OCI-LY7 (cell line): ENCODE measurements around the gene GLG1.

DNA sequence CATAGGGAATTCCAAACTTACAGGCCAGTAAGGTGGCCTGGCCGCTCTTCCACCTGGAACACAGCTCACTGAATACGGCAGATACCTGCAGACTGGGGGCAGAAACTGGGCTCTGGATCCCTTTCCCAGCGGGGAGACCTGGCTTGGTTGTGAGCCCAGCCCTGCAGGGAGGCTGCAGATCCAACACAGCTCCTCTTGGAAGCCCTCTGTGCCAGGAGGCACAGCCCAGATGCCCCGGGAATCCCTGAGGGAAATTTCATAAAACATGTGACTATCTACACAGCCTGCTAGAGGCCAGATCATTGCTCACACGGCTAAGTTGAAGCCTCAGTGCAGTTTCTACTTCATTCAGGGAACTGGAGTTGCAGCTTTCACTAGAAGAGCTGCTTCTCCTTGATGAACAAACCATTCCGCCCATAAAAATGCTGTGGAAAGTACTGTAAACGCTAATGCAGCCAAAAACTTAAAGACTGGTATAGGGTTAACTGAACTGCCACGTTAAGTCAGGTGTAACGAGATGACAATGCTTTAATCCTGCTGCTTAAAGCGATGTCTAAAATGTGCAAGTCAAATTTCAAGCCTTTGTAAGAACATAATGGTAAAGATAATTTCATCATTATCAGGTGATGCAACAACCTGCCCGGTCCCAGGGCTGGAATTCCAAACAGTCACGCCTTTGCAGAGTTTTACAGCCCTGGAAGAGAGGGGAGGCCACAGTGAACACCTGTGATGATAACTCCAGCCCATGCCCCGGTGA, 172.6 kb downstream of the ZFHX3 start:
- PRO-cap, result no peak
- RAMPAGE, long total RNA, result no peak

- PRO-cap, result no peak
- RAMPAGE, long total RNA, result no peak
Observed at GRCh38 chr16:72894302-72895021, 153.5 kb downstream of the ZFHX3 start.

DNA sequence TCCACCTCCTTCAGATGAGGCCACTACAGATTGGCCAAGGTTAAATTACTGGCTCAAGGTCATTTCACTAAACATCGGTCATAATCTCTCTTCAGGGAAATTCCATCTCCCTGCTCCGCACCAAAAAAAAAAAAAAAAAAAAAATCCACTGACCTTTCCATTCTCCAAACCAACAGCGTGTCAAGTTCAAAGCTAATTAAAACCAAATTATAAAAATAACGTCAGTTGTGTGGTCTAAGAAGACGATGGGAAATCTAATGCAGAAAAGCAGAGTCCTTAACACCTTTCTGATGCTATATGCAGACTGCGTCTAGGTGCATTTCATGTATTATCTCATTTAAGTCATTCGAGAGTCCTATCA, 115.4 kb downstream of the ZFHX3 start:
- PRO-cap, result unidirectional peak, minus-strand start at position 118 of the sequence
- RAMPAGE, long total RNA, result no peak

GRCh38 chr16:72983645-72984598, 64.0 kb downstream of the ZFHX3 start:
- PRO-cap, result no peak
- RAMPAGE, long total RNA, result no peak

GRCh38 chr16:72999892-73001074, 47.6 kb downstream of the ZFHX3 start:
- PRO-cap, result no peak
- RAMPAGE, long total RNA, result no peak

- PRO-cap, result no peak
- RAMPAGE, long total RNA, result no peak
Observed at GRCh38 chr16:73018644-73019326, 29.1 kb downstream of the ZFHX3 start.

GRCh38 chr16:73056755-73057370, 8.9 kb upstream of the ZFHX3 start:
- PRO-cap, result no peak
- RAMPAGE, long total RNA, result no peak

- PRO-cap, result no peak
- RAMPAGE, long total RNA, result no peak
Observed at GRCh38 chr16:73065052-73065512, 17.2 kb upstream of the ZFHX3 start.

GRCh38 chr16:73233071-73233461, 185.1 kb upstream of the ZFHX3 start:
- PRO-cap, result no peak
- RAMPAGE, long total RNA, result no peak

- PRO-cap, result no peak
- RAMPAGE, long total RNA, result no peak
Observed at GRCh38 chr16:73690464-73690833, 606.2 kb upstream of the PSMD7 start.

GRCh38 chr16:74320590-74321588, 24.3 kb downstream of the PSMD7 start:
- PRO-cap, result no peak
- RAMPAGE, long total RNA, result no peak

GRCh38 chr16:74391467-74392108, 15.5 kb downstream of the NPIPB15 start:
- PRO-cap, result no peak
- RAMPAGE, long total RNA, result no peak

DNA sequence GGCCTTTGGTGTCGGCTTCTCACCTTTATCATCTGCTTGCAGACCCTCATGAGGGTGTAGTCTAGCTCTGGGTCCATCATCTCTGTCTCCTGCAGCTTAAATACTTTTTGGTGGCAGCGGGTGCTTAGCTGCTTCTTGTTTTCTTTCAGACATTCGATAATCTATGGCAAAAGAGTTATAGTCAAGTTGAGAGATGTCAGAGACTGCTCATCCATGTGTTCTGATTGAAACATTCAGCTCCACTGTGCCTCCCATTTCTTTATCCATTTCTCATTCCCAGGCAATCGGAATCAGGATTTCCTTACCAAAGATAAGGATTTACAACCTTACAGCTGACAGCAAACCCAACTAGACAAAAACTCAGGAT, 44.4 kb upstream of the CLEC18B start:
- PRO-cap, result no peak
- RAMPAGE, long total RNA, result no peak

DNA sequence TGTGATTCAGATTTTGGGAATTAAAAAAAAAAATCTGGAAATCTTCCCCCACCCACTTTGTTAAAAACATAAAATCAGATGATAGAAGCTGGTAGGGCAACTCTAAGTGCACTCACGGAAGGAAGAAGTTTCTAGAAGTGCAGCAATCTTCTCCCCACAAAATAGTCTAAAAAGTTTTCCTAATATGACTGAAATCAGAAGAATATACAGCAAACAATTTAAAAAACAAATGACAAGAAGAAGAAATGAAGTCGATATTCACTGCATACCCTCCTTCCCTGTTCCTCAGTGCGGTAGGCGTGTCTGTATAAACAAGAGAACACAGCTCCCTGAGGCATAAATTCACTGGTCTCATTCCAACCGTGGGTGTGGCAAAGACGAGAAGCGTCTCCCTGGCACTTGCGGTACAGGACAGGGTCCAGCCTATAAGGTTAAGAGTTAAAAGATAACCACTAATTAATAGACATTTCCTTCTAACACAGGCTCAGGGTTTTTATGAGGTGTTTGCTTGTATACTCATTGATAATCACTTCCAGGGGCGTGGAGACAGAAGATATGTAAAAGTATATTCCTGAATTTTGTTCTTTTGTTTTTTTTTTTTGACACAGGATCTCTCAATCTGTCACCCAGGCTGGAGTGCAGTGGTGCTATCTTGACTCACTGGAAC, 58.8 kb upstream of the CLEC18B start:
- PRO-cap, result no peak
- RAMPAGE, long total RNA, result no peak

- PRO-cap, result bidirectional peak, plus-strand start at chr16:74606704, minus-strand start at chr16:74606626; bidirectional peak, plus-strand start at chr16:74607211, minus-strand start at chr16:74607097
- RAMPAGE, long total RNA, result start-site peak on the minus strand at chr16:74607101-74607119, 517 and 66 reads in 2 replicates
Observed at GRCh38 chr16:74606112-74607334, at the start of gene GLG1. Gene GLG1, minus strand, starts transcription at chr16:74607114.

DNA sequence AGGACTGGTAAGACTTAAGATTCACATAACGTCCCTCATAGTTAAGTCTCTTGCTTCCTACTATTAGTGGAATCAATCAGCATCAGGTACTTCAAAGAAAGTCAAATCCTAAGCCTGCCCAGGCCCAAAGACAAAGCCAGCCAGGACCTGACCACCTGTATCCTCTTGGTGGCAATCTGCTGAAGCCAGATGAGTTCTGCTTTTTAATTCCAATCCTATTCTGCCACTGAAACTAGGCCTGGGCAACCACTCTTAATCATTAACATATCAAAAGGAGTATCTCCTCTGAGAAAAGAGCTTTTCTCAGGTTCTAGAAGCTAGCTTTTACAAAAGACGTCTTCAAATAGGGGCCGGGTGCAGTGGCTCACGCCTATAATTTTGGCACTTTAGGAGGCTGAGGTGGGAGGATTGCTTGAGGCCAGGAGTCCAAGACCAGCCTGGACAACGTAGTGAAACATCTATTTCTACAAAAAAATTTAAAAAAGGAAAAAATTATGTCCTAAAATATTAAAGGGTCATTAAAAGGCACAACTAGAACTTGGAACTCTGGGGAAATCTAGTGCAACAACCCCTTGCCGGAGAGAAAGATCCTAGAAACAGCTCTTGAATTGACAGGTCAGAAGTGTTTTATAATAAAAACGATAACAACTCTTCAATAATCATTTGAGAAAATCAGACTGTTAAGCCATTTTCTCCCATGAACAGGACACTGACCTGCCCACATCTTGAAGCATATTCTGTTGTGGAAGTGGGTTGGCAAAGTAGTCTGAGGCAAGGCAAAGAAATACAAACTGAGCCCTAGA, 15.3 kb upstream of the GLG1 start:
- PRO-cap, result no peak
- RAMPAGE, long total RNA, result no peak

DNA sequence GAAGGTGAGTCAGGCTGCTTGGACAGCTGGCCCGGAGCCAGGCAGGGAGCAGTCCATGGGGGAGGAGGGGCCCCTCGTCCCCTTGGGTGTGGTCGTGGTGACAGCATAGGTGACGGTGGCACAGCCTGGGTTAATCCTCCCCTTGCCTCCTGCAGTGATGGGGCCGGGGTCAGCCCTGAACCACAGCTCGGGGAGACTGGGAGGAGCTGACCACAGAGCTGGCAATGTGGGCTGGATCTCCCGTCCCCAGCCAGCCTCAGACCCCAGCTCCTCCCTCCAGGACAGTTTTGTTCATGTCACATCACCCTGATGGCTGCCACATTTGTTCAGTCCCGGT, 36.4 kb downstream of the FA2H start:
- PRO-cap, result no peak
- RAMPAGE, long total RNA, result no peak

DNA sequence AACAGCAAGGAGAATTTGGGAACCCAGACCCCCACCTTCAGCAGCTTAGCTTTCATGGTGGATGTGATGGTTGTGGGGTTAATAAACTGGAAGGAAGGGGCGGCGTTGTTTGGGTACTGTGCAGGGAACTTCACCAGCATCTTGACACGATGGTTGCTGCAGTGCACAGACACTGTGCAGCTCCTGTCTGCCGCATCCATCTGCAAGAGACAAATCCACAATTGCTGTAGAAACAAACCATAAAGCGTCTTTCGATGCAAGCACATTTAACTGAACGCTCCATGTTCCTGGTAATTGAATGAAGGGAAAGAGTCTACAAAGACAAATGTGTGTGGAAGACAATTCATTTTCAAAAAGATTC, 72.8 kb downstream of the WDR59 start:
- PRO-cap, result no peak
- RAMPAGE, long total RNA, result no peak

DNA sequence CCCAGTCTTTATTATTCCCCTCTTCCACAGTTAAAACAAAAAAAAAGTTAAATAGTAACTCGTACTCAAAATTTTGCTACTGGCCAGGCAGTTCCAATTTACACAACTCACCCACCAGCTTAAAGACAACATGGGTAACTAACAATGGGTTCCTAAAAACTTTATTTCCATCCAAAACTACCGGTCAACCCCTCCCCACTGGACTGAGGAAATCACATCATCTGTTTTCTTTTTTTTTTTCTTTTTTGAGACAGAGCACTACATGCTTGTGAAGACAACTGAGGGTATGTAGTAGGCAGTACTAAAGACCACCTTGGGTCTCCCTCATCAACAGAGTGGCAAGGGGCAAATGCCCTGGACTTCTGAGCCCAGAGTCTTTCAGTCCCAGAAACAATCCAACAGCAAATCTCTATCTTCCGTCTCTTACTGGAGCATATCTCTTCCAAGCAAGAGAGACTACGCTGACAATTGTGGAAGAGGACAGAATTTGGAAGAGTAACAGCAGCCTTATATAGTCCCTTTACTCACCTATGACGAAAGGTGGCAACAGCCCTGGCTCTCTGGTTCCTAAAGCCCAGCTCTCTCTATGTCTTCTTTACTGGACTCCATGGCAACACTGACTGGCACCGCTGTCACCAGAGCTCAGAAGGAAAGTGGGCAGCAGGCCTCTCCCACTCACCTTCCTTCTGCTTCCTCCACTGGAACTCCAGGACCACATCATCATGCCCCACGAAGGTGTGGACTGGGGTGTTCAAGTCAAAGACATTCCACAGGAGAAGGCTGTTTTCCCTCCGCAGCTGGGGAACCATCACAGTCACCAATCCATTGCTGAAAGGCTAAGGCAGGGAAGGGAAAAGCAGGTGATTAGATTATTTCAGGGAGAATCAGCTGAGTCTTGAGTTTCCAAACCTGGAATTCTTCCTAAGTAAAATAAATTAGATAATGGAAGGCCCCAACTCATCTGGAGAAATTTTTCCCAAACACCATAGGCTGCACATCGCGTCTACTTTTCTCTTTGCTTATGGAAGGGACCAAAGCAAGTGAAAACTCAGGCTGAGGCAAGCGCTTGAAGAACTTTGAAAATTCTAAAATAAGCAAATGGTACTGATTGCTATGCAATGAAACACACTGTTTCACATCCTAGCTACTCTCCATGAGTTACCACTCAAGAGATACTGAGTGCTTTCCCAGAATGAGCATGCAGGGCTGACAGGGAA, 63.2 kb downstream of the WDR59 start:
- PRO-cap, result no peak
- RAMPAGE, long total RNA, result no peak

GRCh38 chr16:74923783-74924607, 60.9 kb downstream of the WDR59 start:
- PRO-cap, result no peak
- RAMPAGE, long total RNA, result no peak